Measurements from ENCODE around the gene HOXB7.

- RRBS: no CpG with 5 or more reads among the region's 7 CpGs
Measured at GRCh38 chr17:47218849-47219535, 9.8 kb downstream of the MYL4 start.

DNA sequence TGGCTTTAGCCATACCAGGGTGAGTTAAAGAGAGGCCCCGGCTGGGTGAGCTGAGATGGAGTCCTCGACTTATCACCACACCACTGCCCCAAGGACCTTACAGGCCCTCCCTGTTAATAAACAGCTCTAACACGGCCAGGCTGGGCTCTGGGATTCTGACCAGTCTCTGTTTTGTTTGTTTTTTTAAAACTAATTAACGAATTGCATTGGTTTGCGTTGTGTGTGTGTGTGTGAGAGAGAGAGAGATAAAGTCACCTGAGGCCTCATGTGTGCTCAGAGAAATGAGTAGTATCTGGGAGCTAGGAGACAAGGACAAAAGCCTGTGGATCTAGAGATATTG lies 14.3 kb downstream of the MYL4 start:
- RRBS: no CpG with 5 or more reads among the region's 5 CpGs

- RRBS: no CpG with 5 or more reads among the region's 7 CpGs
Measured at GRCh38 chr17:47502311-47502961, 28.5 kb upstream of the NPEPPS start.

DNA sequence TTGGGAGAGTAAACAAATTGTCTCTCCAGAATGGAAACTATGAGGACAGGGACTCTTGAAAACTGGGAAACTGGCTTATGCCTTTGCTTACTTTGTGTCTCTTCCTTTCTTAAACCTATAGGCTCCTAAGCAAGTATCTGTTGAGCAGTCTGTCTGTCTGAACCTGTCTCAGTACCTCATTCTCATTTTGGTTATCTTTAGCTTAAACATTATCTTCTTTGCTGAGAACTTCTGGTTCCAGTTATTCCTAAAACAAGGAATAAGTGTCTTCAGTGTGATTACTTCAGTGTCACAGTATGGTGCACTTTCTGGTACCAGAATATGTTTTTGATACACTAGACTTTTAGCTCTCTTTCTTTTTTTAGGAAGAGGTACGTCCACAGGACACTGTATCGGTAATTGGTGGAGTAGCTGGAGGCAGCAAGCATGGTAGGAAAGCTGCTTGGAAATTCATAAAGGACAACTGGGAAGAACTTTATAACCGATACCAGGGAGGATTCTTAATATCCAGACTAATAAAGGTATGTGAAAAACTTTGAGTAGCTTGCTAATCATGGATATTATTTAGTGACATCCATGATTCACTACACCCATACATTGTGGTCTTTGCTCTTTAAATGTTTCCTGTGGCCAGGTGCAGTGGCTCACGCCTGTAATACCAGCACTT lies 30.9 kb upstream of the KPNB1 start:
- RRBS: no CpG with 5 or more reads among the region's 4 CpGs

- RRBS: no CpG with 5 or more reads among the region's 8 CpGs
Measured at GRCh38 chr17:47683213-47684148, 10.5 kb upstream of the TBKBP1 start.

- RRBS: no CpG with 5 or more reads among the region's 3 CpGs
Measured at GRCh38 chr17:47829804-47830018, 1.6 kb downstream of the MRPL10 start.

DNA sequence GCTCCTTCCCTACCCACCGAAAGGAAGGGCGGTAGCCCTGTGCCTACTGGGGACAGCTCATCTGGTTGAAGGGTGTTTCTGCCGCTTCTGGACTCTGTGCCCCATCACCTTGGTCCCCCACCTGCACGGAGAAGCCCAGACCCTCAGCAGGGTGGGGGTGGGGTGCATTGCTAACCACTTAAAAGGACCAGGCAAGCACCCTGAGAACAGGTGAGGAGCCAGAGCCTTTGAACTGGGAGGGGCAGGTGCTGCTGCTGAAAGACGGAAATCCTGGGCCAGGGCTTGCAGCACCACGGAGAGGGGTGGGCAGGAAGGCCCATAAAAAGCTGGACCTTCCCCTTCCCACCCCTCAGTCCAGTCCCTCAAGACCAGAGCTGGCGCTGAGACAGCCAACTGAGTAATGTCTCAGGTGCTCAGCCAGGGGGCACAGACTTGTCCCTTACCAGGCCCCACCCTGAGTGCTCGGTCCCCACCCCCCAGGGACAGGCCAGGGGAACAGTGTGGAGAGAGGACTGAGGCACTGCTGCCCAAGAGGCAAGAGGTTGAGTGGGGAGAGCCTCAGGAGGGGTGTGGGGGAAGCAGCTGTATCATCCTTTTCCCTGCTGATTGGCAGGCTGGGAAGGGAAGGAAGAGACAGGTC lies 11.0 kb upstream of the SP2 start:
- RRBS: no CpG with 5 or more reads among the region's 8 CpGs

GRCh38 chr17:47953725-47953973 lies 4.0 kb downstream of the PRR15L start:
- RRBS: no CpG with 5 or more reads among the region's 1 CpG

DNA sequence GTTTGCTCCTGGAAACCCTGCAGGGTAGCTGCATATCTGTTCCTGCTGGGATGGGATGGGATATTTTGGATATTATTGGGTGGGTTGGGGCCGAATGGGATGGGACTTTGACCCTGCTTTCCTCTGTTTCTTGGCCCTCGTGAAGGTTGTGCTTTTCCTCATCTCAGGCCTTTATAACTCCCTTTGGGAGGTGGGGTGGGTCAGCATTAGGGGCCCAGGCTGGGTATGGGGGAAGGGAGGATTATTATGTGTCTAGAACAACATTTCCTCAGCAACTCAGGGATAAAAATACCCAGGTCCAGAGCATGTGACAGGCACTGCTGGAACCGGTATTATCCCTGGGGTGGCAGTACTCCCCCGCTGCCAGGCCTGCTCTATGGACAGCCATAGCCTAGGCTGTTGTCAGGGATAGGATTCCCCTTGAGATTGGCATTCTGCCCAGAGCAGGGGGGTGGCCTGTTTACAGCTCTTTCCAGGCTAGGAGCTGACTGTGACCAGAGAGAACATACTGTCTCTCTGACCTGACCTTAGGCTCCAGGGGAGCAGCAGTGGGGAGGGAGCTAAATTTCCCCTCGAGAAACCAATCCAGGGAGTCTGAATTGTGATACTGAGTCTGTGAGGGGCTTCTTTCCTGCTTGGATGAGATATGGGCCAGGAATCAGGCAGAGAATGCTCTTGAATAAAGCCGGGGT lies 5.1 kb downstream of the NFE2L1 start:
- RRBS: no CpG with 5 or more reads among the region's 6 CpGs

GRCh38 chr17:48100530-48100922 lies 752 bp downstream of the CBX1 start:
- RRBS: no CpG with 5 or more reads among the region's 18 CpGs

DNA sequence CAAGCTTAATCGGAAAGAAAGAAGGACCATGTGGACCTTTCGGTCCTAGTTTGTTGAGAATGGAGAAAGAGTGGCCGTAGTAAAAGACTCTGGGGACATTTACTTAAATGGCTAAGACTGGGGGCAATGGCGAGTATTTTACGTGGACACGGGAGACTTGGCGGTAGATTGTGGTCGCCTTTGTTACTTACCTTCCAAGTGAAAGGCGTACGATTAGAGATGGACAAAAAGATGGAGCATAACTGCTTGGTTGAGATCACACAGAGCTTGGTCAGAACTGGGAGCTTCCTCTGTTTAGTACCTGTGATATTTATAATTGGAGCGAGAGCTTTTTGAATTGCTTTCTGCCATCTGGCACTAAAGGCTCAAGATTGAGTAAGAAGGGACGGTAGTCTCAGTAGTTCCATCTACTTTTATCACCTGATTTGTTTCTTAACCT lies 514 bp downstream of the SNX11 start:
- RRBS: no CpG with 5 or more reads among the region's 12 CpGs

GRCh38 chr17:48162816-48163671 lies 55.5 kb downstream of the SNX11 start:
- RRBS: no CpG with 5 or more reads among the region's 6 CpGs

GRCh38 chr17:48413637-48413964 lies 16.4 kb downstream of the SKAP1 start:
- RRBS: no CpG with 5 or more reads among the region's 2 CpGs

GRCh38 chr17:48579757-48580867 lies 2.0 kb upstream of the HOXB4 start:
- RRBS: no CpG with 5 or more reads among the region's 35 CpGs

DNA sequence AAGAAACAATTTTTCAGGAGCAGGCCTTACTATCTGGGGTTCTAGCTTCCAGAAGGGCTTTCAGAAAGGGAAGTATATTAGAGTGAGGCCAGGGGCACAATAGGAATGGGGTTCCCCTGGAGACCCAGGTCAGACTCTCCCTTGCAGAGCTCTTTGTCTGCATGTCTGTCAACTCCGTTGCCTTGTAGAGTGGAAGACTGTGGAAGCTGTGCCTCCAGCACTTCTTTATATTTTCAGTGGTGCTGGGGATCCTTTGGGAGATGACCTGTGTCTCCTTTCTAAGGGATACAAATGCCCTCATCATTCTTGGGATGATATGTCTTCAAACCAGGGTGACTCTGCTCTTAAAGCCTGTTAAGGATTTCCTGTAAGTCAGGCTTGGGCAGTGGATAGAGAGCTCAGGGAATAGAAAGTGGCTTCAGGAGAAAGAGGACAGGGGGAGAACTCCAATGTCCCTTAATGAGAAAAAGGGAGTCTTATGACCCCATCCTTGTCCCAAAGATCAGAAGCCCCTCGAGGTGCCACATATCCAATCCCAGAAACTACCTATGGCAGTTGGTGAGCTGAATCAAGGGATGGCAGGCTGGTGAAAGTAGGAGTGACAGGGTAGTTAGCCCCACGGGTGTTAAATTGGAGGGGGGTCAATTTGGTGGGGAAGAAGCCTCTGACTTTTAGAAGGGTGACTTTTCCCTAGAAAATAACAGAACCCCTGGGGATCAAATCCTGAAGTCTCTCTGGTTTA lies 1.5 kb downstream of the HOXB3 start:
- RRBS: no CpG with 5 or more reads among the region's 3 CpGs

- RRBS: 4% methylated on average over 9 of the region's 23 CpGs
Measured at GRCh38 chr17:48610887-48611257, at the start of gene HOXB7. Gene HOXB7, minus strand, starts transcription at chr17:48611017.

DNA sequence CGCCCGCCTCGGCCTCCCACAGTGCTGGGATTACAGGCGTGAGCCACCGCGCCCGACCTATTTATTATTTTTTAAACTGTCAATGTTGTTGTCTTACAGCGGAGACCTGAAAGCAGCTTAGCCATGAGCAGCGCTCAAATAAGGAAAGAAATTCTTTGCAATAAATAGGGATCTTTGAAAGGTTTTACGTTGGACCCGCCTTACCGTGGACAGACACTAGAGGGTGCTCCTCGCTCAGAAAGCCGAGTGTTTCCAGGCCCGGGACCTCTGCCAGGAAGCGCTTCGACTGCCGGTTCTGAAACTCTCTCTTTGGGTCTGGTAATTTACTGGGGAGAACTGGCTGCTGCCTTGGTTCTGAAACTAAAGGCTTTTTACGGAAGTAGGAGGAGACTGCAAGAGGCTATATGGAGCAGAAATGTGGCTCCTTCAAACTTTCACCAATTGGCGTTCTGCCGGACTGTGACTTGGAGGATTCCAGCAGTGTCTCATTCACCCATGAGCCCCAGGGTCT lies 45.5 kb upstream of the HOXB9 start:
- RRBS: no CpG with 5 or more reads among the region's 21 CpGs

DNA sequence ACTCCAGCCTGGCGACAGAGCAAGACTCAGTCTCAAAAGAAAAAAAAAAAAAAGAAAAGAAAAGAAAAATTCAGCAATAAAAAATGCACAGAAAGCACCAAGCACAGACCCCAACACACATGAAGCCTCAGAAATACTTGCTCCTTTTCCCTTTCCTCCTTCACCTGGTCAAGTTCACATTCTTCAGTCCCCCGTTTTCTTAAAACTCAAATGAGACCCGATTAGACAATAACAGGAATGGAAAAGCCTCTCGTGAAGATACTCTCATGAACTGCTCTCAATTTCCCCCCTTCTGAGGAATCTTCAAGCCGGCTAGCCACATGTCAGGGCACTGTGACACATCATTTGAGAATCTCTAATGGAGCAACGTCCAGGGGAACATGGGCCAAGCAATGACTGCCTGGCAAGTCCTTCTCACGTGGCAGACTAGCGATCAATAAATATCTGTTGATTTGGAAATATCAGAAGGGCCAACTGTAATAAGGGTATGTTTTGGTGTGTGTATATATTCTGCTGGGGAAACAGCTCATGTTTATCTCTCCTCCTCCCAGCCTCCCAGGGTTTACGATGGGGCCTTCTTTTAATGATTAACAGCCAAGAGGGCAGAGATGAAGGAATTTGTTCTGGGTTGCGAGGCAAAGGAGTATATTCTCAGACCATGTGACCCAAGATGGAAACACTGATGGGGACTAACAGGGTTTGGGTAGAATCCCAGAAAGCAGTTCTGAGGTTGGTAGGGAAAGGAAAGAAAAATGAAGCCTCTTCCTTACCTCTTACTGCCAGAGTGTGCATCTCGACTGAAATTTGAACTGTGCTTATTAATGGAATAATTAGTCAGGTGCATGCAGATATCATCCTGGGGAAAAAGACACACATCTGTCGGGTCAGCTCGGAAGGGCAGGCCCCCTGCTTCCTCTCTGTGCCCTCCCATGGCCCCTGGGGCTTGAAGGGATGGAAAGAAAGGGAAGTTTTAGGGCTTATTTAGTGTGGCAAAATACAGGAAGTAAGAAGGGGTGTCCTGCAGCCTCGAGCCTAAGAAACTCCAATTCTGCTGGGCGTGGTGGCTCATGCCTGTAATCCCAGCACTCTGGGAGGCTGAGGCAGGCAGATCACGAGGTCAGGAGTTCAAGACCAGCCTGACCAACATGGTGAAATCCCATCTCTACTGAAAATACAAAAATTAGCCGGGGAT lies 21.3 kb downstream of the TTLL6 start:
- RRBS: no CpG with 5 or more reads among the region's 17 CpGs

DNA sequence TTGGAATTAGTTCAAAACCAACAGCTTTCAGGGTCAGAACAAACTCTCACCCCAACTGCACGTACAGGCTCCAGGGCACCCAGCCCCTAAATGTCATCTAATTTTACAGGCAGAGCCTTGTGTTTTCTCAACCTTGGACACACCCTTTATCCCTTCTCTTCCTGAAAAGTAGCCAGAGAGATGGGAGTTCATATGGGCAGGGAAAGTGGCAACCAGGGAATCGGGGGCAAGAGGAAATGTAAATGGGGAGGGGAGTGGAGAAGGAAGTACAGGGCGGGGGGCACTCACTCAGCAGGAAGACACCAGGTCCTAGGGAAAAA lies 16.1 kb downstream of the TTLL6 start:
- RRBS: no CpG with 5 or more reads among the region's 3 CpGs

DNA sequence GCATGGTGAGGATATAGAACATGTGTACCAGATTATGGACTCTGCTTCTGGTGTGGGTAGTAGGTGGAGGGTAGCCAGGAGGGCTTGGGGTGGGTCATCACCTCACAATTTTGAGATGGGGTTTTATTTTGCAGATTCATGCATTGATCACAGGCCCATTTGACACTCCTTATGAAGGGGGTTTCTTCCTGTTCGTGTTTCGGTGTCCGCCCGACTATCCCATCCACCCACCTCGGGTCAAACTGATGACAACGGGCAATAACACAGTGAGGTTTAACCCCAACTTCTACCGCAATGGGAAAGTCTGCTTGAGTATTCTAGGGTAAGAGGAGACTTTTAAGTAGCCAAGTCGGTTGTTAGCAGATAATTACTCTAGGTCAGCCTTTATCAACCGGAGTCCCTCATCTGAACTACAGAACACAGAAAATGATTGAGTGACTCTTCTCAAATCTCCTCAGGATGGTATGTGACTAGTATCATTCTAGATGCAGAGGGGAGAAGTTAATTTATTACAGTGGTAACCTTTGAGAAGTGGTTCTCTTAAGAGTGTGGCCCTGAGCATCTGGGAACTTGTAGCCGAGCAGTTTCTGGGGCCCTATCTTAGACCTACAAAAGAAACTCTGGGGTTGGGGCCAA lies 4.6 kb downstream of the UBE2Z start:
- RRBS: no CpG with 5 or more reads among the region's 10 CpGs

All from AG09319 (cell line).